ENCODE results near the genes UNC13B and ARHGEF39.

DNA sequence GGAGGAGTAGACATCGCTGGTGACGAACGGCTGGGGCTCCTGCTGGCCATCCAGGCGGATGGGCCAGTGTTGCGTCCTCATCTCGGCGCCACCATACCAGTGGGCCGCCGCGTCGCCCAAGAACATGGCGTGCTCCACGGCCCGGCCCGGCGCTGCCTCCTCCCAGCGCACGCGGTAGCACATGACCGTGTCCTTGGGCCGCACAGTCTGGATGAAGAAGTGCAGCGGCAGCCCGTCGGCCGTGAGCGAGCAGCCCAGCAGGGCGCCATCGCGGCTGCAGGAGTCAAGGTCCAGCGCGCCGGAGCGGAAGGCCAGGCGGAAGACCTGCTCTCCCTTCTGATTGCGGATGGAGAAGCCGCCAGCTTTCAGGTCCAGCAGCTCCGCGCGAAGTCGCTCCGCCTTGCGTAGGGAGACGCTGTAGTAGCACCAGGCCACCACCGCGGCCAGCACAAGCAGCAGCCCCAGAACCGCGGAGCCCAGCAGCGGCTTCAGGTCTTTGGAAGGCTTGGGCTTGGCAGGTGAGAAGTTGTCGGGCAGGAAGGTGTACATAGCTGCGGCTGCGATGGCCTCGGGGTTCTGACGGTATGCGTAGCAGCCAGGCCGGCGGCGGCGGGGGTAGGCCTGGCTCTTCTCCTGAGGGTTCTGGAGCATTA is 4.3 kb downstream of the MYORG start:
- RRBS: no CpG with 5 or more reads among the region's 58 CpGs

DNA sequence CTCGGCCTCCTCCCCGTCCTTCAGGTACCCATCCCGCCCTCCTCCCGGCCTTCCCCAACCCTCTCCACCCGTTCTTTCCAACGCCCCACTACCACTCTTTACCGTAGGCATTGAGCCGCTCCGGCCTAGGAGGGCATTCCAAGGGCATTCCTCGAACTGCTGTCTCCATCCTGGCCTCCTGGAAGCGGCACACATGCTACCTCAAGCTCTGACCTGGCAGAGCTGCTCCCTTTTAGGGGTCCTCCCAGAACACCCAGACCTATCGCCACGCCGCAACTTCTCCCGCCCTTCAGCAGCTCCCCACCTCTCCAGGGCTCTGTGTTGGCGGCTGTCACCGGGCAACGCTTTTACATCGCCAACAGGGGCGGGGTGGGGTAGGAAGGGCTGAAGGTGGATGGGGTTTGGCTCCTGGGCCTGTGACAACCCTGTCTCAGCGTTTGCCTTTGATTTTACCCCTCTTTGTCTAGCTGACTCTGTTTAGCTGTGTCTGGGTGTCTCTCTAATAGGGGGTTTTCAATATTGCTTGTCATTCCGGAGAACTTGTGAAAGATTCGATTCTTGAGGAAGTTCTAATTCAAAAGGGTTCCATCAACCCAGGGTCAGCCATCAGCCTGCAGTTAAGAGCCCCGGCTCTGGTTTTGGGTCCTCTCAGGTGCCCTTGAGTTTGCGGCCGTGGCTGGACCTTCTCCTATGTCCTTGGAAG is 4.7 kb upstream of the MYORG start:
- RRBS: 45% methylated on average over 8 of the region's 26 CpGs

DNA sequence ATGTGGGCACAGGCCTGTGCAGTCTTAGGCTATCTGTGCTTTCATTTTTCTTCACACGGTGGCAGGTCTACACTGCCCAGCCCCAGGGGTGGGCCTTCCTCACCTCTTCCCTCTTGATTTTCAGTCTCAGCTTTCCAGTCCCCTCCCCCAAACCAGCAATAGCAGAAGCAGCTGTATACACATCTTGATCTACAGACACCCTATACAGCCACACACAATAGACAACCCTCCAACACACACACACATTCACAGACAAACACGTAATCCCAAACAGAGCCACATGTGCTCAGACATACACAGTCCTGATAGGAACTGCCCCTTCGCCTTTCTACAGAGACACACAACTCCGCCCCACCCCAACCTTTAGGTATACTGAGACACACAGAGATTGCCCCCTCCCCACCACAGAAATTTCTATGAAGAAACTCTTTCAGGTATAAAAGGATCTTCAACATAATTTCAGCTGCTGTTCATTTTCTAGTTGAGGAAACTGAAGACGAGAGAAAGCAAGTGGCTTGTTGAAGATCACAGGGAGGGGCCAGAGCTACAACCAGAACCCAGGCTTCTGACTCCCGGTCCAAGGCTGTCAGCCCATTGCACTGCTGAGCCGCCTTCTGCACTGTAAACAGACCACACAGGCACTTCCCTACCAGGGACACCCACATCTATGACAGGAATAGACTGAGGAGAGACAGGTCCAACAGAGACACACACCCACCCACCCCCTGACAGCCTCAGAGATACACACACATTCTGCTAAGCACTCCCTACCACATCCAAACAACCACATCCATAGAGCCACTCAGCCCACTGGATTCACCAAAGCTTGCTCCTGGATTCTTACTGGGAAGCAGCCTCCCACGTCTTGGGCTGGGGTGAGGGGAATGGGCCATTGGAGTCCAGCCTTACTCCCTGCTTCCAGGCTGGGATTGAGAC is 1.9 kb upstream of the C9orf24 start:
- RRBS: no CpG with 5 or more reads among the region's 8 CpGs

DNA sequence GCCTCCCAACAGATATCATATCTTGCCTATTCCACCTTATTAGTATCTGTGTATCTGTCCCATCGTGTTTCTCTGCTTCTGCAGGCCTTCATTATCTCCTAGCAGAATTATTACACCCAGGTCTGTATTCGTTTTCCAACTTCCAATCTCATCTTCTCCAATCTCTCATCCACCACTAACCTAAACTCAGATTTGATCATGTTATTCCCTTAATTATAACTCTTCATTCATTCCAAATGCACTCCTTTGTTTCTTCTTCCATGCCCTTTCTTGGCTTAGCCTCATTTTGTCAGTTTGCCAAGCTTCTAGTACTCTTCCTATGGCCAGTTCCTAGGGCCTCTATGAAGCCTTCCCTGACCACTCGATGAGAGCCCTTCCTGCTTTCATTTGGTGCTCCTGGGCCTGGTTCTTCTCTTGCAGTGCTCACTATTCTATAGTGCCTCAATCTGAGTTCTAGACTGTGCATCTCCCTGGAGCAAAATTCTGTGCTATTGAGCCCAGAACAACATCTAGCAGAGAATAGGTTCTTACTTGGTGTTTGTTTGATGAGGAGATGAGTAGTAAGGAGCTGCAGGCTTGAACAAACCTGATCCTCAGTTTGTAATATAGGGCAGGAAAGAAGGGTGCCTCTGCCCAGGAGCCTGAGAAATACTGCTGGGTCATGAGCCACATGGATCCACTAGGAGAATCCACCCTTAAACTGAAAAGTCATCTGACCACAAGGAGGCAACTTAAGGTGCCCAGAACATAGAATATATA is 5.7 kb downstream of the FAM219A start:
- RRBS: no CpG with 5 or more reads among the region's 3 CpGs

DNA sequence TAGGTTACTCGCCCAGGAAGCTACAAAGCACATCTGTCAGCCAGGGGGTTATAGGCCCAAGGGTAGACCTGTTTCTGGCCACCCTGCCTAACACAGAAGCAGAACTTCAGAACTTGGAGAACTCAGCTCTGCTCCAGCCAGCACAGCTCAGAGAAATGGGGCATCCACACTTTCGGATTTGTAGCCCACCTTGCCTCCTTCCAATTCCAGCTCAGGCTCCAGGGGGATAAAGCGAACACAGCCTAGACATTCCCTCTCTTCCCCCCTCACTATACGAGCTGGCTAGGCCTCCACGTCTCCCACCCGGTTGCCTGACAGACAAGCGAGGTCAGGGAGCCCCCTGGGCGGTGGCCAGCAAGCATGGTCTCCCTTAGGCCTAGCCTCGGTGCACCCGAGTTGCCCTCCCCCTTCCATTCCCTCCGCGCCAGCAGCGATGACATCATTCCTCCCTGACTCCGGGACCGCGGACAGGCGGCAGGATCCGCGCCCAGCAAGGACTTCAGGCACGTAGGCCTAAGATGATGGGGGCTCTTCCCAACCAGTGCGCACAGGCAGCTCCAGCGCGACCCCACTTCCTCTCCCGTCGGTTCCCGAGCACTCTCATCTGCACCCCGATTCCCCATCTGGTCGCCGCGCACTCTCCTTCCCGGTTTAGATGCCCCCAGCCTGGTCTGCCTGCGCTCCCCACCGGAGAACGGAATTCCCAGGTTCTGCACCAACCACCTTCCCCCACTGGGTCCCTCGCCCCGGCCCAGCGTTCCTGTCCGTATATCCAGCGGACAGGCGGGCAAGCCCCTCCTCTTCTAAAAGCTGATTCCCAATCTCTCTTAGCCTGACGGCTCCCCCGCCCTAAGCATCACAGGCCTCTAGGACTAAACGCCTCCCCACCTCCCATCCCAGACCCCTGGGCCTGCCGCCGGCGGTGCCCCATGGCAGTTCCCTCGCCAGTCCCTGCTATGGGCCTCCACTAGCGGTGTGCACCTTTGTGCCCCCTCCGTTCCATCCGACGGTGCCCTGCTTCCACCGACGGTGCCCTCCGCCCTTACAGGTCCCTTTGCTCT is 1.1 kb downstream of the FAM219A start:
- RRBS: 3% methylated on average over 4 of the region's 54 CpGs

DNA sequence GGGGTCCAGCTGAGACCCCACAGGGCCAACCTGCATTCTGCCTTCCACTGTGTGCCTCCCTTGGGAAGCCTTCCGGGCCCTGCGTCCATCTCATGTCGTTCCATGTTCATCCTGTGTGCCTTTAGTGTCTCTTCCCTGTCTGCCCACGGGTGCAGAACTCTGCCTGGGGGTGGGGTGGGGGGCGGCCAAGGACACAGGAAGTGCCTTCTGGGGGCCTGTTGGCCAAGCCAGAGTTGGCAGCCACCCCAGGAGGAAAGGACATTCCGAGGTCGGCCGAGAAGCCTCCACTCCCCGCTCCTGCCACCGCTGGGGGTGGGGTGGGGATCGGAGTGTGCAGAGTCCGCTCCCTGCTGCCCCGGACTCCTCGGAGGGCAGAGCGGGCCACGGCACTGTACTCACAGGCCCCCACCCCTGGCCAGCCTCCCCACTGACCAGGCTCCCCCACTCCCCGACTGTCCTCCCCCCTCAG is 30.0 kb downstream of the CNTFR start:
- RRBS: no CpG with 5 or more reads among the region's 17 CpGs

GRCh38 chr9:34591611-34592079 is 2.1 kb upstream of the CNTFR start:
- RRBS: 4% methylated on average over 22 of the region's 39 CpGs

DNA sequence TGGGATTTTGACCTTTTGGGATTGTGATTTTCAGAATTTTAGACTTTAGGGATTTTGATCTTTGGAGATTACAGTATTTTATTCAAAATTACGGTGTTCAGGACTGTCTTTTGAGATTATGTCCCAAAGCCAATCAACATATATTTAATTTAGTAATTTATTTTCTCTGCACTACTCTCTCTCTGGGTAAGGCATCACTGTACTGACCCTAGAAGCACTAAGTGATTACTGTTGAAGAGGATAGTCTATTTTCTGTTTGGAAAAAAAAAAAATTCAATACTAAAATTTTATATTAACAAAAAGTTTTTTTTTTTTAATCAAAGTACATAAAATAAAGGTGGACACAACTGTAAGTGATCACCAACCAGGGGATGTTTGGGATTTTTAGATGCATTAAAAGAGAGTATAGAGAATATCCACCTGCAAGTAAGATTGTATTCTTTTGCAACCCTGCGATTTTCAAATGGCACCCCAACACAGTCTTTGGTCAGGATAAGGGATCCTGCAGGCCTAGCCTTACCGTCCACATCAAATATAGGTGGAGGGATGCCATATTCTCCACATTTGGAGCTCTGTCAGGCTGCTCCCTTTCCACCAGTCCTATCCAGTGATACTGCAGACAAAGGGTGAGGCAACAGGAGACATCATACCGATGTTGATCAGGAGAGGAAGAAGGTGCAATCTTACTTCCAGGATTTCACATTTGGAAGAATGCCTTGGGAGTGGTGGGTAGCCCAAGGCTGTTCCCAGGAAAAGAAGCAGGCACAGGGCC is 13.9 kb downstream of the C9orf131 start:
- RRBS: no CpG with 5 or more reads among the region's 4 CpGs

DNA sequence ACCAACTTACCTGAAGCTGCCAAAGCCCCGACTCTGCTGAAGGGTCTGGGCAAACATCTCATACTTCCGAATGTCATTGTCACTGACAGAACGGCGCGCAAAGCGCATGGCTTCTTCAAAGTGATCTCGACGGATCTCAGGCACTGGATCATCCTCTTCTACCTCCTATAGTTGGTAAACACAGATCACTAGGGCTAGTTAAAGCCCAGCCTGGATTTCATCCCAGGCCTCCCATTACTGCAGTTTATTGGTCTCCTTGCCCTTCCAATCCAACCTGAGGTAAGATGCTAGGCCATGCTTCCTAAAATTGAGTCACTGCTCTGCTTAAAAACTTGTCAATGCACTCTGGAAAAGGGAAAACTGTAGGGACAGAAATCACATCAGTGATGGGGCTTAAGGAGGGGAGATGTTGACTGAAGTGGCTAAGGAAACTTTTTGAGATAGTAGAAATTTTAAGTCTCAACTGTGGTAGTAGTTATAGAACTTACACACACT is 15.0 kb downstream of the VCP start:
- RRBS: no CpG with 5 or more reads among the region's 8 CpGs

GRCh38 chr9:35071160-35071611 is 1.2 kb downstream of the VCP start:
- RRBS: no CpG with 5 or more reads among the region's 9 CpGs

DNA sequence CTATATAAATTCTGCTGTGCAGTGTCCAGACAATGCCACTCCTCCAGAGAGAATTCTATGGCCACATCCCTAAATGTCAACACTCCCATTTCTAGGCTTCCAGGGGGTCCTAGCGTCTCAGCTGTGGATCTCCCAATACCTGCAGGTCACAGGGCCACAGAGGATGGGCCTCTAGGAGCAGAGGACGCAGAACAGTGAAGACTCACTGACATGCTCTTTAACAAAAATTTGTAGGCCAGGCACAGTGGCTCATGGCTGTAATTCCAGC is 12.8 kb upstream of the UNC13B start:
- RRBS: no CpG with 5 or more reads among the region's 2 CpGs

GRCh38 chr9:35161658-35162423 is at the start of gene UNC13B:
Gene UNC13B (plus strand): TSS chr9:35162009.
- RRBS: 2% methylated on average over 23 of the region's 69 CpGs

- RRBS: no CpG with 5 or more reads among the region's 11 CpGs
Observed at GRCh38 chr9:35488011-35488438, 1.9 kb upstream of the RUSC2 start.

DNA sequence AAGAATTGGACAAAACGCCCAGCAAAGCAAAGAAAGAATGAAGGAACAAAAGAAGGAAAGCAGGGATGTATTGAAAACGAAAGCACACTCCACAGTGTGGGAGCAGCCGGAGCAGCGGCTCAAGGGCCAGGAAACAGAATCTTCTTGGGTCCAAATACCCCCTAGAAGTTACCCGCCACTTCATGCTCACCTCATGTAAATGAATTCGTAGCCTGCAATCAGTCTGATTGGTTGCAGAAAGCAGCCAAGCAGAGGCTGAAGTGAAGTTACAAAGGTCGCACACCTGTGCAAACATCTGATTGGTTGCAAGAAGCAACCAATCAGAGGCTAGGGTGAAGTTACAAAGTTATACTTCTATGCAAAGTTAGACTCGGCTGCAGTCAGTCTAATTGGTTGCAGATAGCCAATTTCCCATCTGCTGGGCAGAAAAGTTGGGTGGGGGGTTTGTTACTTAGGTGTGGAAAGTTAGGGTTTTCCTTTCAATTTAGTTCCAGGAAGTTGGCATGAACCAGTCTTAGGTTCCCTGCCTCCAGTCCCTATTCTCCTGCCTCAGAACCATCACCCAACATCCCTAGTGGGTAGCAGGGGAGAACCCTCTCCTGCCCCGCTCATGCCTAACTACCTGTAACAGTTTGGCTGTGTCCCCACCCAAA is 1.3 kb upstream of the RUSC2 start:
- RRBS: no CpG with 5 or more reads among the region's 9 CpGs

GRCh38 chr9:35635928-35636578 is 14.7 kb downstream of the SIT1 start:
- RRBS: no CpG with 5 or more reads among the region's 2 CpGs

DNA sequence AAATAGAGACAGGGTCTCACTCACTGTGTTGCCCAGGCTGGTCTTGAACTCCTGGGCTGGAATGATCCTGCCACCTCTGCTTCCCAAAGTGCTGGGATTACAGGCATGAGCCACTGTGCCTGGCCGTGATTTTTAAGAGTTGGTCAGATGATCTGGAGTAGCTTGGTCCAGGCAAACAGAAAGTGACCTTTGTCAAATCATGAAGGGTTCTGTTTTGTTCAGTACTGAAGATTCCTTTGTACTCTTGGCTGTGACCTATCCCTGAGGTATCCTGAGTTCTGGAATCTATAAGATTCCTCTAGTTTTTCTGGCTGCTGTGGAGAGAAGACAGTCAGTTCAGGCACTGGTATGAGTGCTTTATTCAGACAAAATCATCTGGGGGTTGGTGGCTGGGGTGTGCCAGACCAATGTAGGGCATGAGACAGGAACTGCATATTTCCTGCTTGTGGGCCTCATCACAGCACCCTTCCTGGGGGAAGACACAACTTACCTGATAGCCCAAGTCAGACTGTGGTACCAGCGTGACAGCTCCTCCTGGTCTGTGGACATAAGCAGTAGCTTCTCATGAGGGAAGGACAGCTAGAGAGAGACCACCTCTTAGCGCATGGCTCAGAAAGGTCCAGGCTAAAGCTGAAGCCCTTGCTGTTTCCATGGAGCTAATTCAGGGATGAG is 3.2 kb downstream of the ARHGEF39 start:
- RRBS: no CpG with 5 or more reads among the region's 3 CpGs

- RRBS: 1% methylated on average over 36 of the region's 53 CpGs
Observed at GRCh38 chr9:35664870-35665618, at the start of gene ARHGEF39. Gene ARHGEF39 (minus strand): TSS chr9:35665195.

GRCh38 chr9:35686624-35687891 is 2.7 kb downstream of the TPM2 start:
- RRBS: no CpG with 5 or more reads among the region's 12 CpGs

DNA sequence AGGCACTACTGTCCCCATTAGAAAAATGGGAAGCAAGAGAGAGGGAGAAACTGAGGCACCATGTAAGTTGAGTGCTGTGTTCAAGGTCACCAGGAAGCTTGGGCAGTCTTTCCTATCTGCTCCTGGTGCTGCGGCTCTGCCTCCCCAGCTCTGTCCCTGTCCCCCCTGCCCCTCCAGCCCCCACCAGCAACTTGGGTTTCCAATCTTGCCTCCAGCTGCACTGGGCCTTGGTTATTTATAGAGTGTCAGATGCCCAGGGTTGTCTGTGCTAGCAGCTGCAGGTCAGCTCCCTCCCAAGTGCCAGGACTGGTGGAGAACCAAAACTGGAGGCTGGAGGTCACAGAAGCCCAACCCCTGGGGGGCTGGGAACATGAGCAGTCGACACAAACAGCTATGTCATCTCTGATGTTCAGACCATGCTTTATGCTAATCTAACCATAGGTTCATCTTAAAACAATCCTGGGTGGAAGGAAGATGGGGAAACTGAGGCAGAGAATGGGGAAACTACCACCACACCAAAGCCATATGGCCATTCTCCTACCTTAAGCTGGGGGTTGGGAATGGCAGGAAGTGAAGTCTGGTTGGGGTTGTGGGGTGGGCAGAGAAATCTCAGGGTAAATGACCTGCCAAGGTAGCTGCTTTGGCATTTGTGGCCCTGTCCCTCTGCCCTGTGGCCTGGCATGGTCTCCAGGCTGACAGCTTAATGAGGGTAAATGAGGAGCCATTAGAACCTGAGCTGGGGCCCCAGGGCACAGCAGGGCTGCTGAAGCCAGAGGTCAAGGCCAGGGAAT is 1.6 kb downstream of the TPM2 start:
- RRBS: no CpG with 5 or more reads among the region's 2 CpGs

DNA sequence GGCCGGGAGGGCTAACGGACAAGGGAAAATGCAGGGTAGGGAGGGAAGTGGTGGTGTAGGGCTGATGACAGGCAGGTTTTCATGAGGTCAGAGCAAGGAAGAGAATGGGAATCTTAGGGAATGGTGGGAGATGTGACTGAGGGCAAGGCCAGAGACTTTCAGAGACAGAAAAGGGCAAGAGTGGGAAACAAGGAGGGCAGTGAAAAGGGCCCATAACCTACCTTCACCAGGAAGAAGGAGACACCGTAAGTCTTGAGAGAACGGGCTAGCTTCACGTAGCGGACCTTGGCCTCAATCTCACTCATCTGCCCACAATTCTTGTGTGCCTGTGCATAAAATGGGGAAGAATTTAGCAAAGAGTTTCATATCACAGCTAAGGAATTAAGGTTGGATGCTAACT is 10.1 kb downstream of the TLN1 start:
- RRBS: no CpG with 5 or more reads among the region's 6 CpGs

Data from AG08470 (cell line).